HT-29 (cell line): ENCODE data around the gene FAM120A.

DNA sequence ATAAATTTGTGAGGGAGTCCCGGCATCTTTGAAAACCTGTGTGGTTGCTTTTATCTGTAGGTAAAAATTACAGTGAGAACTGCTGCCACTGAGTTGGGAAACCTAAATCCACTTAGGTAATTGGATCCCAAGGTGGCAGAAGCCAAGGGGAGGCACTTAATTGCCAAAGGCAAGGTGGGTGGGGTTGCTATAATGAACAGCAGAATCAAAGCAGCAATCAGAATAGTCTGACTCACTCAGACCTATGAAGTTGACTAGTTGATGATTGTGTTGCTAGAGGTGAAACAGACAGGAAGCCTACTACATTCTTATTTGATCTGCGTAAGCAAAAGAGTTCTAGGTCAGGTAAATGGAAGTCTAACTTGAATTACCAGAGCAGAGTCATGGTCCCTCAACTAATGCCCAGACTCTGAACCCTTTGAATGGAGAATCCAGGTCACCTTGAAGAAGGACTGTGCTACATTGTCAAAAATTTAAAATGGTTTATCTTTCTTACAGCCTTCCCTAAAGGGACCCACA, 17.3 kb upstream of the BICD2 start:
- RAMPAGE, long total RNA = no peak

DNA sequence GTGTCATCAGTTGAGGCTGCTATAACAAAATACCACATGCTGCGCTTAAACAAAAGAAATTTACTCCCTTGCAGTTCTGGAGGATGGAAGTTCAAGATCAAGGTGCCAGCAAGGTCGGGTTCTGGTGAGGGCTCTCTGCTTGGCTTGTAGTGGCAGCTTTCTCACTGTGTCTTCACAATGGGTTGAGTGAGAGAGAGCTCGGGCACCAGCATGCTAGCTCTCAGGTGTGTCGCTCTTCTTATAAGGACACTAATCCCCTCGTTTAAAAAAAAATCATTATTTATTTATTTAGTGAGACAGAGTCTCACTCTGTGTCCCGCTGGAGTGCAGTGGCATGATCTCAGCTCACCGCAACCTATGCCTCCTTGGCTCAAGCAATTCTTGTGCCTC, 25.1 kb upstream of the BICD2 start:
- RAMPAGE, long total RNA = no peak

DNA sequence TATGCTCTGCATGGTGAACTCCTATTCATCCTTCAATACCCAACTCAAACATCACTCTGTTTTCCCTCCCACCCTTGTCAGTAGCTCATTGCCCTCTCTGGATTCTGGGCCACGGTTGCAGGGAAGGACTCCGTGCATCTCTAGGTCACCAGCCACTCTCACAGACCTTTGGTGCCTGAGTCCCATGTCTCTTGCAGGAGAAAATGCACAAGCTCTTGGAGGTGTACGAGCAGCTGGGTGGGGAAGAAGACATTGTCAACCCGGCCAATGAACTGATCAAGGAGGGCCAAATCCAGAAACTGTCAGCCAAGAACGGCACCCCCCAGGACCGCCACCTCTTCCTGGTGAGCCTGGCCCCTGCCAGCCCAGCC, 44.9 kb upstream of the SUSD3 start:
- RAMPAGE, long total RNA = no peak

DNA sequence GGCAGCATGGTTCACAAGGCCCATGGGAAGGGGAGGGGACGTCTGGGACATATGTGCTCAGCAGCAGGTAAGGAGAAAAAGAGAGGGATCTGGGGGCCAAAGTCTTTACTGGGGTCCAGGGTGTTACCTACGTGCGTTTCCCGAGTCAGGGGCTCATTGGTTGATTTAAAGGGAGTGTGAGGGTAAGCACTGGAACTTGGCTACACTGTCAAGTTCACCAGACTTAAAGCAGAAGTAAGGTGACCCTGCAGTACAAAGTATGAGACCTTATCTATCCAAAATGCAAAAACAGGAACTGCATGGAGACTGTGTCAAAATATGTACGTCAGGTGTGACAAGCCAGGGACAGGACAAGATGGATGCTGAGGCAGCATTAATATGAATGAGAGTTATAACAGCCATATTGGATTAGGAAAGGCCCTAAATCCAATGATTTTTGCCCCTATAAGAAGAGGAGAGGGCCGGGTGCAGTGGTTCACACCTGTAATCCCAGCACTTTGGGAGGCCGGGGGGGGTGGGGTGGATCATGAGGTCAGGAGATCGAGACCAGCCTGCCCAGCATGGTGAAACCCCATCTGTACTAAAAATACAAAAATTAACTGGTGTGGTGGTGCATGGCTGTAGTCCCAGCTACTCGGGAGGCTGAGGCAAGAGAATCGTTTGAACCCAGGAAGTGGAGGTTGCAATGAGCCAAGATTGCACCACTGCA, 15.3 kb upstream of the SUSD3 start:
- RAMPAGE, long total RNA = no peak

DNA sequence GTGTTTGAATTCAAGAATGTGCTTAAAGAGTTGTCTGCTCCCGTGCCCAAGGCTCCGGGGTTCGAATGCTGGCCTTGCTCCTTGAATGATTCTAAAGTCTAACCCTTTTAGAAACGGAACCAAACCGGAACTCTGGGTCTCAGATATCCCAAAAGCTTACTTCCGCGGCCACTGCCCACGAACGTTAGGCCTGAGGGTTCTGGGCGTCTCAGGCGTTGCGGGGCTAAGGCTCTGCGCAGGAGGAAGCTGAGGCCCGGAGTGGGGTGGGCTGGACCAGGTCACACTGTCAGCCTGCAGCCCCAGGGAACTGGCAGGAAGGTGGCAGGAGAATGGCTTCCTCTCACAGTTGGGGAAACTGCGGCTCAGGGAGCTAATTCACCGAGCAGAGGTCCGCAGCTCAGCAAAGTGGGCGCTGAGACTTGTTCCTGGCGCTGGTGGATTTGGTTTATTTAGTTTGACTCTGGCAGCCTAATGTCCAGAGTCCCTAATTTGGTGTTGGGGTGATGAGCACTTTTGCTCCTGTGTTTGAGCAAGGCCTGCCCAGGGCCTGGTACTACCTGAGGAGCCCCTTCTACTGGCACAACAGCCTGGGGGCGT, 1.0 kb downstream of the SUSD3 start:
- RAMPAGE, long total RNA = no peak

DNA sequence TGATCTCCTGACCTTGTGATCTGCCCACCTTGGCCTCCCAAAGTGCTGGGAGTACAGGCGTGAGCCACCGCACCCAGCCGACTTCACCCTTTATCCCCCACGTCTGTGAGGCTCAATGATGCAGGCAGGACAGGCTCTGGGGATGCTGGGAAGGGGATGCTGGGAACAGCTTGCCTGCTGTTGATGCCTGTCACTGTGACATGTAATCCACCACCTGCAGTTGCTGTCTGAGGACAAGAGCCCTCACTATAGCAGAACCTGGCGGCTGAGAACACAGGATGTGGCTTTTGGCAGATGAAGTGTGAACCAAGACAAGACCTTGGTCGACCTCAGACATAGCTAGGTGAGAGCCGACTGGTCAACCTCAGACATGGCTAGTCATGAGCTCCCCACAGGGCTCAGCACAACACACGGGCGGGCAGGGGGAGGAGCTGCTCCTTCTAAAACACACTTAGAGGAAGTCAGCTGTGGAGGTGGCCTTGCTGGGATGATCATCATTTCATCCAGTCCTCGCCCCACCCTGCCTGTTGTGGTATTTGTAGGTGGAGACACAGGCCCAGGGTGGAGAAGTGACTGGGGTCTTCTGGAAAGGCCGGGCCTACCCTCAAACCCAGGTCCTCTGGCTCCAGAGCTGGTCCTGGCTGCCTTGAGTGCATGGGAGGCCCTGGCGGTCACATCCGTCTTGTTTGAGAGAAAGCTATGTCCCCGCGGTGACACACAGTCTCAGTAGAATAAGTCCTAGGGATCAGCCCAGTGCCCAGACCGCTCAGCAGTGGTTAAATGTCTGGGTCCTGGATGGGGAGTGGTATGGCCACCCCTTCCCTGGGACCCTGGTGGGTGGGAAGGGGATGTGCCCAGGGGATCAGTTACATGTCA, 6.0 kb downstream of the SUSD3 start:
- RAMPAGE, long total RNA = no peak

- RAMPAGE, long total RNA = no peak
Measured at GRCh38 chr9:93115670-93116986, 17.9 kb downstream of the NINJ1 start.

DNA sequence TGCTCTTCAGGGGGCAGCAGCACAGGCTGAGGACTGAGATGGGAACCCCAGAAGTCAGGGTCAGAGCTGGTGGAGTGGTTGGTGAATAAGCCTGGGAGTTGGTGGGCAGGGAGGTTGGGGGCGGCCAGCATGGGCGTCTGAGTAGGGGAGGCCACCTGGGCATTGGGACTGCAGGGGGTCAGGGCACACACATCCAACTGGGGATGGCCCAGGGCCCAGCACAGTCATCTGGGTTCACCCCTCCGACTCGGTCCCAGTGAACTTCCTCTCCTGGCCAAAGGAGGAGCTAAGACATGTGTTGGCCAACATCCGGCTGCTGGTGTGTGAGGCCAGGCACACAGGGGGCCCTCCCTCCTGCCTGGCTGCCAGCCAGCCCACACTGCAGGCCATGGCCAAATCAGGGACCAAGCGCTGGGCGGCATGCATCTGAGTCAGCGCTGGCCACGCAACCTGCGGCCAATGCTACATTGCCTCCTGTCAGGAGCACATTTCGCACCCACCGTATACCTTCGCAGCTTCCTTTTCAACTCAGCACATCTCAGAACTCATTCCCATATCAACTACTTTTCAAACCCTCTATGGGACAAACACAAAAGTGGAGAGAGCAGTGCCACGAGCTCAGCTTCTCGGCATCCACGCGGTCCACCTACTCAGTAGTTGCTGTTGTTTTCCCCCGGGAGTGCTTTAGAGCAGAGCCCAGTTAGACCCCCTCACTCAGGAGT, 14.1 kb downstream of the NINJ1 start:
- RAMPAGE, long total RNA = no peak

GRCh38 chr9:93184678-93185026, 713 bp downstream of the WNK2 start:
- RAMPAGE, long total RNA = no peak

GRCh38 chr9:93187551-93187873, 3.6 kb downstream of the WNK2 start:
- RAMPAGE, long total RNA = no peak

DNA sequence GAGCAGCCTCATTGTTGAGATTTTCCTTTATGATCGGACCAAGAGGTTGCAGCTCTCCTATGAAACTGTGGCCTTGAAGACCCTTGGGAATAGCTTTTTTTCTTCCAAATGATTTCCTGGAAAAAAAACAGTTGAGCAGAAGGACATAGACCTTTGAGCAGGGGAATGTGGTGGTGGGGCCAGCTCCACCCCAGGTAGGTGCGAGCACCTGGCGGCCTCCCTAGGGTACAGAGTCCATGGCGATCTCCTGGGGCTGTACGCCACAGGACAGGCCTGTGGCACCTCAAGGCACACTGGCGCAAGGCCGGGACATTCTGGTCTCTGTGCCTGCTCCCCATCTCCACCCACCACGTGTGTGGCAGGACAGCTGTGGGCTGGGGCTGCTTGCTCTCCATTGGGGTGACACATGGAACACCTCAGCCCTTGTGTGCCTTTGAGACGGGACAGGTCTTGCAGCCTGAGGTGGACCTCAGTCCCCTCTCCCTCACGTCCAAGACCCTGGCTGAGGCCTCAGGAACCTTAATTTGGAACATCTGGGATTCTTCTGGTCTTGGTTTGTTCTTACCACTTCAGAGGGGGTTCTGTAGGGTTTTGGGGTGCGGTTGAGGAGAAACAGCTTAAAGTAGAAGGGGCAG, 25.2 kb downstream of the WNK2 start:
- RAMPAGE, long total RNA = no peak

- RAMPAGE, long total RNA = no peak
Measured at GRCh38 chr9:93231396-93231917, 47.5 kb downstream of the WNK2 start.

DNA sequence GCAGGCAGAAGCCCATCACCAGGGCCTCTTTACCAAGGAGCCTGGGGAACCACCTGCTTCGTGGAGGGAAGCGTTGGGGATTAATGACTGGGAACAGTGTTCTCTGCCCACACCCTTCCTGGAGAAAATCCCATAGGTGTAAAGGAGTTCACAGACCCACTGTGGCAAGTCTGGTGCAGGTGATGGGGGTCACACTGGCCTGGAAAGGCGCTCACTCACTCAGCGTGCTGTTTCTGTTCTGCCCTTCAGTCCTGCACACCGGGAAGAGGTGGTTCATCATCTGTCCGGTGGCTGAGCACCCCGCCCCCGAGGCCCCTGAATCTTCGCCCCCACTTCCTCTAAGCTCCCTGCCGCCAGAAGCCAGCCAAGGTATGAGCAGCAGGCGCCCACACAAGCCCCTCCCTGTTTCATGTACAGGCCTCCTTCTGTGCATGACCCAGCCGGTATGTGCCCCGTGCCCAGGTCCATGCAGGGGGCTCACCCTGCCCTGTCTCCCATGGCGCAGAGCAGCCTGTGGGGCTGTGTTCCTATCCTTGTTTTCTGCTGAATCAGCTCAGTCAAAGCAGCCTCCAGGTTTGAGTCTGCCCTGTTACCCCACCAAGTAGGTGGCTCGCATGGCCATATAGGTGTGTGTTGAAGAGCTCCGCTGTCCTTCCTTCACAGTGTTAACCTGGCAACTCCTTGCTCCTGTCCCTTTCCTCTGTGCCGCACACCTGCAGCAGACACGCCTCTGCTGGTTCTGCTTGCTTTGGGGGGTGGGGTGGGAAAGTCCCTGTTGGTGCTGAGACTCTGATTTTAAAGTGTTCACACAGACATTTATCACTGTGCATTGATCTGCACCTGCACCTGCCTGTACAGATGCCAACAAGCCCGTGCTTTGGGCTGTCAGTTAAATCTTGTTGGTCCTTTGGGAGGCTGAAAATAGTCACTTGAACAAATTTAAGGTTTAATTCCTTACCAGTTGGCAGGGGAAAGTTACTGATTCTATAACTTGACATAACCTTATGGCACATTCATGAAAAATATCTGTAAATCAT, 84.8 kb downstream of the WNK2 start:
- RAMPAGE, long total RNA = no peak

GRCh38 chr9:93445732-93446305, 5.7 kb upstream of the FAM120A start:
- RAMPAGE, long total RNA = no peak

GRCh38 chr9:93451634-93452780, at the start of gene FAM120A:
TSS of gene FAM120A (plus strand) at chr9:93451685.
- RAMPAGE, long total RNA = no peak

GRCh38 chr9:93512042-93512841, 58.9 kb upstream of the FAM120AOS start:
- RAMPAGE, long total RNA = no peak

DNA sequence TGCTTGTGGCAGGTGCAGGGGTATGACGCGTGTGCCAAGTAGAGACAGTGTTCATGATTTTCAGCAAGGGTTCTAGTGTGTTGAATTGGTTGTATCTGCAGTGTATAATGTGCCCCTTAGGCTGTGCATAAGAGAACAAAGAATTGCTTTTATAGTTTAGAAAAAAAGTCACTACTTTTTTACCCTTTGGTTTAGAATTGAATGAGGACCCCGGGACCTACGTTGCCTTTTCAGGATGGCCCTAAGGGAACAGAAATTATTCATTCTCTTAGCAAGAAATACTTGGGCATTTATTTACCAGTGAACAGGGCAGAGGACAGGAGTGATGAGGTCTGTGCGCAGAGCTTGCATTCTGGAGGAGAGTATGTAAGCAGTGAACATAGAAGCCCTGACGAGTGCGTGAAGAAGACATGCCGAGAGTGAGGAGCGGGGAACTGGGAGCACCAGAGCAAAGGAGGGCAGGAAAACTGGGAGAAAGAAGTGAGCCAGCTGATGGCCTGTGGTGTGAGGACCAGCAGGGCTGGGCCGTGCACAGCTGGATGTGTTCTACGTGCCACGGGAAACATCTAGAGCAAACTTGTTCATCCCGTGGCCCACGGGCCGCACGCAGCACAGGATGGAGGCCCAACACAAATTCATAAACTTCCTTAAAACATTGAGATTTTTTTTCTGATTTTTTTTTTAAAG, 58.0 kb upstream of the PHF2 start:
- RAMPAGE, long total RNA = no peak

- RAMPAGE, long total RNA = no peak
Measured at GRCh38 chr9:93549558-93550041, 26.8 kb upstream of the PHF2 start.

- RAMPAGE, long total RNA = no peak
Measured at GRCh38 chr9:93578096-93578779, 1.9 kb downstream of the PHF2 start.

DNA sequence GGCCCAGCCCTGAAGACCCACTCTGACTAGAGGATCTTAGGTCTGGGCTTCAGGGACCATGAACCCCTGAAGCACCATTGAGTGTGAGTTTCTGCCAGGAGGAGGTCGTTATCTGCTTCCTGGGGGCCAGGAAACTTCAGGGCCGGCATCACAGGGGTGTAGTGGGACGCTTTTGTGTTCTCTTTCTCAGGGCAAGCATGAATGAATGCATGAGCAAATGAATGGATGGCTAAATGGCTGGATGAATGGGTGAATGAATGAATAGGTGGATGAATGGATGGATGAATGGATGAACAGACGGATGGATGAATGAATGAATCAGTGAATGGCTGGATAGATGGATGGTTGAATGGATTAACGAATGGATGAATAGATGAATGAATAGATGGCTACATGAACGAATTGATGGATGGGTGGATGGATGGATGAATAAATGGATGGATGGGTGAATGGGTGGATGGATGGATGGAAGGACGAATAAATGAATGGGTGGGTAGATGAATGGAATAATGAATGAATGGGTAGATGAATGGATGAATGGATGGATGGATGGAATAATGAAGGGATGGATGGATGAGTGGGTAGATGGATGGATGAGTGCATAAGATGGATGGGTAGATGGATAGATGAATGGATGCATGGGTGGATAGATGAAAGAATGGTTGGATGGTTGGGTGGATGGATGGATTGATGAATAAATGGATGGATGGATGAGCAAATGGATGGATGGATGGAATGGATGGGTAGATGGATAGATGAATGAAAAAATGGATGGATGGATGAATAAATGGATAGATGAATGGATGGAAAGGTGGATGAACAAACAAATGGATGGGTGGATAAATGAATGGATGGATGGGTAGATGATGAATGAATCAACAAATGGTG, 85.0 kb downstream of the PHF2 start:
- RAMPAGE, long total RNA = no peak